ENCODE results near the genes LCE7A, SMCP, SPRR2A, SPRR2E, GATAD2B, RAB13 and TPM3.

- PRO-cap, result no peak
These were observed at the start of gene LCE7A for GRCh38 chr1:152859828-152860183. Gene LCE7A (plus strand): TSS chr1:152859996.

DNA sequence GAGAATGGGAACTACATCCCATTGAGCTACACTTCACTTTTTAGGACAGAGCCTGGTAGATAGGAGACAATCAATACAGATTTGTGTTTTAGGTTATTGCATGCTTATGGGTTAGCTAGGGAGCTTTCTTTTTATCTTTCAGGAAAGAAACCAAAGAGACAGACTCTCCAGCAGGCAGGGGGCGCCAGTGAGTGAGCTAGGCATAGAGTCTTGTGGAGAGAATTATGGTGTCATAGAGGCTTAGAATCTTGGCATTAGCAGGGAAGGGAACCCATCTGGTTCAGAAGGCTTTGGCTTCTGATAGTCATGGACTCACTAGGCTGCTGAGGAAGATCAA, at the start of gene SMCP:
SMCP (plus strand) TSS at position 283 of the 337 bp plus-strand sequence.
- PRO-cap, result no peak

DNA sequence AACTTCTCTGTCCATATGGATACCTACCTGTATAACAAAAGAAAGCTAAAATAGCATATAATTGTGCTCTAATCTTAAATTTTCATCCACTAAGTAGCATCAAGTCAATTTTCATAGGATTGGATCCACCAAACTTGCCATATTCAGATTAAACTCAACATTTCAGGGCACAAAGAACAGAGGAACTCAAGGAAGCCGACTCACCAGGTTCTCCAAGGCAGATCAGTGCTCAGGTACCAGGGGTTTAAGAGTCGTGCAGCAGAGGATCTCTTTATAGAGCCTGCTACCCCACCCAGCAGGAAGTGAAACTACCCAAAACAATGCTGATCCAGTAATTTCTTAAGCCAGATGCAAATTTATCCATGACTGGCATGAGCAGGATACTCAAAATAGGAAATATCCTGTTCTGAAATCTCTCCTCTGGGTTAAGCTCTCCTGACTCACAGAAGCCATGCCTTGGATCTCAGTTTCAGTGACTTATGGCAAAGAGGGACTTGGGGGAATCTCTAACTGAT, at the start of gene SPRR2A:
SPRR2A (minus strand) TSS at position 246 of the 515 bp plus-strand sequence.
- PRO-cap, result no peak

DNA sequence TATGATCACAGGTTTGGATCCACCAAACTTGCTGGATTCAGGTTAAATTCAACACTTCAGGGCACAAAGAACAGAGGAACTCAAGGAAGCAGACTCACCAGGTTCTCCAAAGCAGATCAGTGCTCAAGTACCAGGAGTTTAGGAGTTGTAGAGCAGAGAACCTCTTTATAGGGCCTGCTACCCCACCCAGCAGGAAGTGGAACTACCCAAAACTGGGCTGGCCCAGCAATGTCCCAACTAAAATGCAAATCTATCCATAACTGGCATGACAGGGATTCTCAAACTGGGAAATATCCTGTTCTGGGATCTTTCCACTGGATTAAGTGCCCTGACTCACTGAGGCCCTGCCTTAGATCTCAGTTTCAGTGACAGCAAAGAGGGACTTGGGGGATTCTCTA, at the start of gene SPRR2E:
SPRR2E (minus strand) TSS at position 141 of the 398 bp plus-strand sequence.
- PRO-cap, result no peak

DNA sequence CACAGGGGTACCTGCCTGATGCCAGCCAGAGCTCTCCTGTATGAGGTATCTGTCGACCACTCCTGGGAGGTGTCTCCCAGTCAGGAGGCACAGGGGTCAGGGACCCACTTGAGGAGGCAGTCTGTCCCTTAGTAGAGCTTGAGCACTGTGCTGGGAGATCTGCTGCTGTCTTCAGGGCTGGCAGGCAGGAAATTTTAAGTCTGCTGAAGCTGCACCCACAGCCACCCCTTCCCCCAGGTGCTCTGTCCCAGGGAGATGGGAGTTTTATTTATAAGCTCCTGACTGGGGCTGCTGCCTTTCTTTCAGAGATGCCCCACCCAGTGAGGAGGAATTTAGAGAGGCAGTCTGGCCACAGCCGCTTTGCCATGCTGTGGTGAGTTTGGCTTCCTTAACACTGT, 15.1 kb upstream of the LELP1 start:
- PRO-cap, result no peak

GRCh38 chr1:153522325-153522674, 13.5 kb downstream of the S100A6 start:
- PRO-cap, result no peak

- PRO-cap, result no peak
These were observed 1.6 kb upstream of the S100A4 start for GRCh38 chr1:153547091-153547794.

DNA sequence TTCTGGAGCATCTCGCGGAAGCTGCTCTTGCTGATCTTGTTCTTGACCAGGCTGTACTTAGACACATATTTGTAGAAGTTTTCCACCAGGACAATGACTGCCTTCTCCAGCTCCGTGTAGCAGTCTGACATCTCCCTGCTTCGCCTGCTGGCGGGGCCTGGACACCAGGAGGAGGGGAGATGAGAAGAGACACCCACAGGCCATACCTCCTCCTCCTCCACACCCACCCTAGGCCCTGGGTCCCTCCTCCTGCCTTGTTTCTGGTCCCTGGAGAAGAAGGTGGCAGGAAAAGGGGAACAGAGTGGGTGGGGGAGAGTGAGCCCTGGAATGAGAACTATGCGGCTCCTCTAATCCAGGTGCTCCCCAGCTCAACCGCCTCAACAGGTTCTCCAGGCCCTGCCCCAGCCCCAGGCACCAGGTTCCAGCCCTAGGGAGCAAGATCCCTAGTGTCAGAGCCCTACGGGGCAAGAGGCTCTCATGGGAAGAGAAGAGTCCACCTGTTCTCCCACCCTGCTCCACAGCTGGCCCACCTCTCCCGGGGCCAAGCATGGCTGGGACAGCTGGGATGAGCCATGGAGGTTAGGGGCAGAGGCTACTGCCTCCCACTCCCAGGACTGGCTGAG, 4.8 kb downstream of the S100A16 start:
- PRO-cap, result no peak

GRCh38 chr1:153677606-153678074, 848 bp upstream of the NPR1 start:
- PRO-cap, result no peak

DNA sequence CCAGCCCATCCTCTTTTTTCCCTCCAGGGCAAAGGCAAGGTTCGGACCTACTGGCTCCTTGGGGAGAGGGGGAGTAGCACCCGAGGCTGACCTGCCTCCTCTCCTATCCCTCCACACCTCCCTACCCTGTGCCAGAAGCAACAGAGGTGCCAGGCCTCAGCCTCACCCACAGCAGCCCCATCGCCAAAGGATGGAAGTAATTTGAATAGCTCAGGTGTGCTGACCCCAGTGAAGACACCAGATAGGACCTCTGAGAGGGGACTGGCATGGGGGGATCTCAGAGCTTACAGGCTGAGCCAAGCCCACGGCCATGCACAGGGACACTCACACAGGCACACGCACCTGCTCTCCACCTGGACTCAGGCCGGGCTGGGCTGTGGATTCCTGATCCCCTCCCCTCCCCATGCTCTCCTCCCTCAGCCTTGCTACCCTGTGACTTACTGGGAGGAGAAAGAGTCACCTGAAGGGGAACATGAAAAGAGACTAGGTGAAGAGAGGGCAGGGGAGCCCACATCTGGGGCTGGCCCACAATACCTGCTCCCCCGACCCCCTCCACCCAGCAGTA, 14.9 kb downstream of the NPR1 start:
- PRO-cap, result no peak

DNA sequence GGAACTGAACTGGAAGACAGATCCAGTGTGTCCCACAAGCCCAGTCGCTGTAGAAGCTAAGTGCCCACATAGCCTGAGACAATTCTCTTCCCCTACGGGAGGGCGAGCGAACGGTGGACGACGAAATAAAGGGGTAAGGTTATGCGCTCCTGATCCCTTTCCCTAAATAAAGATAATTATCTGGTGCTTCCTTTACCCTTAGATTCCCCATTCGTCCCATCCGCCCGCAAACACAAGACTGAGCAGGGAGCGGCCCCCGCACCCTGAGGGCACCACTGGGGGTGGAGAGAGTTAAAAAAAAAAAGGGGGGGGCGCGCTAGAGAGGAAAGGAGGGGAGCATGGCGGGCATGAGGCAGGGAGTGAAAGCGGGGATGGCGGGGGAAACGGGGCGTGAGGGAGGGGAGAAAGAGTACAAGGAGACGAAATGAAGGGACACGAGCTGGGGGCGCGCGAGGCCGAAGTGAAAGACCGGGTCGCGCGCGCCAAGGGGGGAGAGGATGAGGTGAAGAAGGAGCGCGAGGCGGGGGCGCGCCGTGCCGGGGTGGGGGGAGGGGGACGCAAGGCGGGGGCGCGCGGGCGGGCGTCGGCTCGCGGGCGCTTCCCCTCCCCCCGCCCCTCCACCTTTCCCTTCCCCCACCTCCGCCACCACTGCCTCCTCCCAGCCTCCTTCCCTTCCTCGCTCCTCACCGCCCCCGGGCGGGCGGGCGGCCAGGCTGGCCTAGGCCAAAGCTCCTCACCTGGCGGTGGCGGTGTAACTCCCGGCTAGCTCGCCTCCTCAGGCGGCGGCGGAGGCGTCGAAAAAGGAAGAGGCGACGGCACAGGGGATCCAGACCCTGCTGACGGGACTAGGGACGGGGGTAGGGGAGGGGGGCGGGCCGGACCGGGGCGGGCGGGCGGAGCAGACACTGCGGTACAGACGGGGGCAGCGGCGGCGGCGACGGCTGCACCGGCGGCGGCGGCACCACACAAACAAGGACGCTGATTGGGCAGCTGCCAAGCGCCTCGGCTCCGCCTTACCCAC, at the start of gene GATAD2B:
GATAD2B (minus strand) TSS at position 977 of the 1,021 bp plus-strand sequence.
- PRO-cap, result bidirectional peak, plus-strand start at position 328 of the sequence, minus-strand start at position 240 of the sequence; bidirectional peak, plus-strand start outside the sequence, minus-strand start at position 977 of the sequence

DNA sequence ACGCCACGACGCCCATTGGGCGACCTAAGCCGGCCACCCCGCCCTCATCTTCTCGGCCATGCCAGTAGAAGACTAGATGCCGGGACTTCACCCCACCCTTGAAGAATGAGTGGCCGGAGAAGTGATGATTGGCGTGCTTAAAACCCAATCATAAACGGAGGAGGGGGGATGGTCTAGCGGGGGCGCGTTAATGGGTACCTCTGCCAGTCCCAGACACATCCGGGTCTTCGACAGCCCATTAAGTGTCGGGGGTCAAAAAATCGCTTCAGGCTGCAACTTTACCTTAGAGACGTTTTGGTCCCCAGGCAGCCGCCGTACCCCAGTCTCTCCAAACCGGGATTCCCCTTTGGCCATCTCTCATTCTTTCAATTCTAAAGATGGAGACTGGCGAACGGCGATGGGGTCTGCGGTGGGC, 252 bp upstream of the GATAD2B start:
- PRO-cap, result bidirectional peak, plus-strand start at position 360 of the sequence, minus-strand start outside the sequence

DNA sequence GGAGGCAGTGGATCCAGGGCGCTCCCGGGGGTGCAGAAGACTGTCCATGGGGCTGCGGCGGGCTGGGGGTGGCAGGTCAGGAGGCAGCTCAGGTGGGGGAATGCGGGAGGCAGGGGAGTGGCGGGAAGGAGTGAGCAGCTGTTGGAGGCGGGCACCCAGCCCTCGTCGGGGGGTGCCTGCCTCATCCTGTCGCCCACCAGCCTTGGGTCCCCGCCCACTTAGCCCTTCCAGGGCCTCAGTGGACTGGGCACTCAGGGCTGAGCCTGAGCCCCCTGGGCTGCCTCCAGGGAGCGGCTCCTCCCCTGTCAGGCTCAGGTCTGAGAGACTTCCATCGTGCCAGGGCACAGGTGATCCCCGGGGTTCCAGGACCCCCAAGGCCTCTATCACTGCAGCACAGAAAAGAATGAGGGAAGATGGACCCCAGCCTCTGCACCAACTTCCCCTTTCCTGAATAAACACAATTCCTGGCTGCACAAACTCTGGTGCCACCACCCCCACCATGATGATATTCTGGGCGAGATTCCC, 10.8 kb upstream of the GATAD2B start:
- PRO-cap, result no peak

DNA sequence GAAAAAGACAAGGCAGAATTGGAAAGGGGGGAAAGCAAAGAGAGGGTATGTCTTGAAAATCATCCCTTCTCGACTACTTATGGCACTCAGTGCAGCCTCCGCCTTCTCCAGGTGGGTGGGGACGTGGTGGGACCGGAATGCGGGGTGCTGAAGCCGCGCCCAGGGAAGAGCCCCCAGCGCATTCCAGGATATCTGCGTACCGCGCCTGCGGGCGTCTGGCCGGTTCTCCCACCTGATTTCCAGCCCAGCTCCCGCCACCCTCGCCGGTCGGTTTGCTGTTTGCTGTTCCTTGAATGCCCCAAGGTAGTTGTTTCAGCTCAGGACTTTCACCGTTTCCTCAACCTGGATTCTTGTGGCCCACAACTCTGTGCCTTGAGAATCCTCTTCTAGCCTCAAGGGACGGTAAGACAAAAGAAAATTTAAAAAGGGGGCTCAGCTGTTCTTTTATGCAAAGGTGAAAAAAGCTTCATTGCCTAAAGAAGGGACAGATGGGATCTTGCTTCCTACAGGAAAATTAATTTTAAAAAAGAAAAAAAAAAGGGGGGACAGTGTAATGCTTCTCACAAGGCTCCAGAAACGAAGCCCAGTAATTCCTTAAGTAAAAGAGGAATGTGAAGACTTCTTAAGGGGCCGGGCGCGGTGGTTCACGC, 821 bp upstream of the SLC39A1 start:
- PRO-cap, result bidirectional peak, plus-strand start at position 235 of the sequence, minus-strand start at position 91 of the sequence

GRCh38 chr1:153981585-153982433, 4.3 kb downstream of the RAB13 start:
- PRO-cap, result no peak

GRCh38 chr1:153985894-153986643, at the start of gene RAB13:
Gene RAB13 (minus strand): TSS chr1:153986339.
- PRO-cap, result unidirectional peak, plus-strand start at chr1:153986042; bidirectional peak, plus-strand start at chr1:153986452, minus-strand start at chr1:153986339

DNA sequence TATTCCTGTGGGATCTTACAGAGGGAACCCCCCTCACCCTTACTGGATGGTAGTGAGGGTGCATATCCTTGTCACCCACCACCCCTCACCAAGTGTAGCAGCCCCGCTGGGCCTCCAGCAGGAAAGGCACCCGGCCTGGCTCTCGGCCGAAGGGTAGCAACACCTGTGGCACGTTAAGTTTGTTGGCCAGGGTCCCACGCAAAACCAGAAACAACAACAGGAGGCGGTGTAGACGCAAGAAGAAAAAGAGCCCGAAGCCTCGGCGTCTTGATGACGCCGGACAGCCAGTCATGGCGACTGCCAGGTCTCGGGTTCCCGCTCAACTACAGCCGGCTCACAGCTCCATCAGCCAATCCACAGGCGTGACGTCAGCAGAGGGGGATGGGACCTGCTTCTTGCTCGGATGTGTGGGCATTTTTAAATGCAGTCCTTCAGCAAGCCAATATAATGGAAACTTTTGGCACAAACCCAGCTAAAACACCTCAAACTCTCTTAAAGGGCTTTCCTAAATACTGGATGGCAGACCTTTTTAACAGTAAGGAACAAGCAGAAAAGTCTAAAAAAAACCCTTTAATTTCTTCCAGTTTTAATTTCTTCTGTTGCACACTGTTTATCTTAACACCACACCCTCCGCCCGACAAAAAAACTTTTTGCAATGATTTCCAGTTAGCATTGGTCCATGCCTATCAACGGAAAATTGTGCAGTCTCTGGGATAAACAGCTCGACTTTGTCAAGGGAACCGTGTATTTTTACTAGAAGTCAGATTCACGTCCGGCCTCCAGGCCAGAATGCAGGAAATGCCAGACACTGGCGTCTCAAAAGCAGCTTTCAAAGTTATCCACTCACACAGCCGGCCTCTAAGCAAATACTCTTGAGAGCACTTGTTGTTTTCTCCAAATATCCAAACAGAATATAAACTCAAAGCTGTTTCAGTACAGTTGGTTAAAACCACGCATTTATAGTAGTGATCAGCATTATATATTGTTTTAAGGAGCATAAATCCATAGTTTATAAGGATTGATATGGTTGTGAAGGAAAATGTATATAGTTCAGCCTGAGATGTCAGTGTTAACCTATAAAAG, 36.8 kb downstream of the TPM3 start:
- PRO-cap, result no peak

GRCh38 chr1:154156761-154157392, 35.0 kb downstream of the TPM3 start:
- PRO-cap, result no peak

DNA sequence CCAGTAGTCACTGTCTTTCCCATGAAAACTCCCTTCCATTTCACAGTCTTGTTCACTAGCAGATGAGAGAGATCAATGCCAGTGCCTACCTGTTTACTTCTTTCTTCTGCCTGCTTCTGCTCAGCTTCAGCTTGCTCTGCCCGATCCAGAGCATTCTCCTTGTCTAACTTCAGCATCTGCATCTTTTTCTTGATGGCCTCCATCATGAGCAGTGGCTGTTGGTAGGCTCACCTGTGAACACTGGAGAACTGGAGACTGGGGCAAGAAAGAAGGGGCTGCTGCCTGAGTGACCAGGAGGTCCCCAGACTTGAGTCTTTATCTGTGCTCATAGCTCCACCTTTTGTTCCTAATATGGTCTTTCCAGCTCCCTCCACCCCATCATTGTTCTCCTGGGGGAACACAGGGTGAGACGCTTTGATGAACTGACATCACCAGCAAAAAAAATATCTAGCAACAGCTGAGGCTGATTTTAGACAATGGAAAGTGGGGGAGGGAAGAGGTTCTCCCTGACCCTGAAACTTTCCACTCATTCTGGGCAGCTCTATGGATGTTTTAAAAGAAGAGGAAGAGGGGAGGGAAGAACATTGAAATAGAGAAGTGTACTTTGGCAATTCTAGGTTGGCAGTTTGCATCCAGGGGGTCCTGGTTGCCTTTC, at the start of gene TPM3:
TPM3 (minus strand) TSS at position 288 of the 655 bp plus-strand sequence.
- PRO-cap, result no peak

- PRO-cap, result no peak
These were observed 4.2 kb downstream of the UBAP2L start for GRCh38 chr1:154224910-154225307.